Measurements from ENCODE around the gene TMEM210.

GRCh38 chr9:137048438-137049342 lies 2.7 kb upstream of the NPDC1 start:
- PRO-cap: no peak
- RAMPAGE, long total RNA, 2 experiments: no peak in any of the 2 experiments

GRCh38 chr9:137057015-137057464 lies 3.2 kb upstream of the ENTPD2 start:
- PRO-cap: unidirectional peak, plus-strand start at chr9:137057318
- RAMPAGE, long total RNA, 2 experiments: no peak in any of the 2 experiments

GRCh38 chr9:137069671-137070189 lies 627 bp downstream of the SAPCD2 start:
- PRO-cap: no peak
- RAMPAGE, long total RNA, 2 experiments: no peak in any of the 2 experiments

GRCh38 chr9:137070982-137071492 lies 680 bp upstream of the SAPCD2 start:
- PRO-cap: bidirectional peak, plus-strand start at chr9:137071165, minus-strand start at chr9:137071134
- RAMPAGE, long total RNA, 2 experiments: no peak in any of the 2 experiments

- PRO-cap: bidirectional peak, plus-strand start at chr9:137078183, minus-strand start at chr9:137077964
- RAMPAGE, long total RNA, 2 experiments: no peak in any of the 2 experiments
Observed at GRCh38 chr9:137077841-137078266, 537 bp downstream of the UAP1L1 start.

DNA sequence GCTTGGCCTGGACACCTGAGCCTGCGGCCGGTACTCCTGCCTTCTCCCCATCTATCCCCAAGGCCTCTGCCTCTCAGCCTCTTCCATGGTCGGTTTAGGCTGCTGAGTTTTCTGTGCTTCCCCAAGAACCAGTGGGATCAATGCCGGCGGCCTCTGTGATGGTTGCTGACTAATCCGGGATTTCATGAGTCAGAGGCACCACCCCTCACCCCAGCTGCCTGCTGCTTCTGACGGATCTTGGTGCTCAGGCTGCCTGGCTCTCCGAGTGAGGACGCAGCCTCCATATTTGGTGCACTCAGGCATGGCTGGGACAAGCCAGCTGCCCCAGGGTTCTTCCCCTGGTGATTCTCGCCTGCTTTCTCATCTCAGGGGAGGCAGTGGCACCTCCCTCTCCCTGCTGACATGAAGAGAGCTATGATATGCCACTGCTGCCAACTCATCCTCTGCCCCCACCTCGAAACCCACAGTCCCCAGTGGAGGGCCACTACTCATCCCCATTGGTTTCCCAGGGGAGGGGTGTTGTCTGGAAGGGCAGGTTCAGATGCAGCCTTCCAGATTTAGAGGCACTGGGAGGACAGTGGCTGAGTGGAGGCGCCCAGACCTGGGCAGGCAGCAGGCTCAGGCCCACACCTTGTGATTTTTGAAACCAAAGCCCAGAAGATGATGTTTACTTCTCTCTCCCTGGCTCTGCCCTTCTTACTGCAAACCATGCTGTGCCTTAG lies 3.2 kb upstream of the MAN1B1 start:
- PRO-cap: no peak
- RAMPAGE, long total RNA, 2 experiments: no peak in any of the 2 experiments

- PRO-cap: no peak
- RAMPAGE, long total RNA, 2 experiments: no peak in any of the 2 experiments
Observed at GRCh38 chr9:137136473-137136827, 2.5 kb upstream of the GRIN1 start.

- PRO-cap: bidirectional peak, plus-strand start at chr9:137163541, minus-strand start at chr9:137163229
- RAMPAGE, long total RNA, 2 experiments: start-site peak on the plus strand in 1 of 2 experiments, at chr9:137162913-137163277 at its widest, 5 to 6 reads per replicate
Observed at GRCh38 chr9:137162891-137163684, 6.8 kb downstream of the LRRC26 start.

DNA sequence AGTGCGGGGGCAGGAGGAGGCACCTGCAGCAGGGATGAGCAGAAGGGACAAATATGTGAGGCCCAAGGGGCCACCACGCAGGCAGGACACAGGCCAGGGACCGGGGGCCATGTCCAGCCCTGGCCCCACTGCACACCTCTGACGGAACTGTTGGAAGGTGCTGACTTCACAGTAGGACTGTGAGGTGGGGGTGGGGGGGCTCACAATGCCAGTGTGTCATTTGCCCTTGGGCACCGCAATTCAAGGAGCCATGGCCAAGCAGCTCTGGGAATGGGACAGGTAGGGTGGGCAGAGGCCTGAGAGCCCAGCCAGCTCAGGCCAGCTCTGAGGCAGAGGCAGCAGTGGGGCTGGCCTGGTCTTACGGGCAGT lies at the start of gene TMEM210:
TSS of gene TMEM210 (minus strand) at position 140 of the 369 bp plus-strand sequence.
- PRO-cap: no peak
- RAMPAGE, long total RNA, 2 experiments: no peak in any of the 2 experiments

GRCh38 chr9:137187462-137188126 lies 766 bp downstream of the ANAPC2 start:
- PRO-cap: no peak
- RAMPAGE, long total RNA, 2 experiments: no peak in any of the 2 experiments

DNA sequence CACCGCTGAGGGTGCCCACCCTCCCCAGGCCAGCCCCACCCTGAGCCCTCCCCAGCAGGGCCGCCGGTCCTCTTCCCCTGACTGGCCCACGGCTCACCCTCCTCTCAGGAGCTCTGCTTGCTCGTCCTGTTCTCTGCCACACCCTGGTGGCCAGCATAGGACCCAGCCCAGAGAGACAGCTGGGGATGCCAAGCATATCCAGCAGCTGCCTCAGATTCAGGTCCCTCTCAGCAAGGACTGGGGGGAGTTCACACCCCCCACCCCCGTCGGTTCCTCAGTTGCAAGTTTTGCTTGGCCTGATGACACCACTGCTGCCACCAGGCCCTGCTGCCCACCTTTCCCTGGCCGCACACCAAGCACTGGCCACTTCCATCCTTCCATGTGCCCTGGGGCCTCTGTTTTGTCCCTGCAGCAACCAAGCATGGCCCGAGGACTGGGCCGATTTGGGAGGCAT lies 2.1 kb downstream of the SSNA1 start:
- PRO-cap: no peak
- RAMPAGE, long total RNA, 2 experiments: no peak in any of the 2 experiments

- PRO-cap: no peak
- RAMPAGE, long total RNA, 2 experiments: no peak in any of the 2 experiments
Observed at GRCh38 chr9:137279275-137279926, 1.9 kb downstream of the TOR4A start.

- PRO-cap: unidirectional peak, minus-strand start at chr9:137295884
- RAMPAGE, long total RNA, 2 experiments: no peak in any of the 2 experiments
Observed at GRCh38 chr9:137295692-137296516, 6.2 kb downstream of the NRARP start.

DNA sequence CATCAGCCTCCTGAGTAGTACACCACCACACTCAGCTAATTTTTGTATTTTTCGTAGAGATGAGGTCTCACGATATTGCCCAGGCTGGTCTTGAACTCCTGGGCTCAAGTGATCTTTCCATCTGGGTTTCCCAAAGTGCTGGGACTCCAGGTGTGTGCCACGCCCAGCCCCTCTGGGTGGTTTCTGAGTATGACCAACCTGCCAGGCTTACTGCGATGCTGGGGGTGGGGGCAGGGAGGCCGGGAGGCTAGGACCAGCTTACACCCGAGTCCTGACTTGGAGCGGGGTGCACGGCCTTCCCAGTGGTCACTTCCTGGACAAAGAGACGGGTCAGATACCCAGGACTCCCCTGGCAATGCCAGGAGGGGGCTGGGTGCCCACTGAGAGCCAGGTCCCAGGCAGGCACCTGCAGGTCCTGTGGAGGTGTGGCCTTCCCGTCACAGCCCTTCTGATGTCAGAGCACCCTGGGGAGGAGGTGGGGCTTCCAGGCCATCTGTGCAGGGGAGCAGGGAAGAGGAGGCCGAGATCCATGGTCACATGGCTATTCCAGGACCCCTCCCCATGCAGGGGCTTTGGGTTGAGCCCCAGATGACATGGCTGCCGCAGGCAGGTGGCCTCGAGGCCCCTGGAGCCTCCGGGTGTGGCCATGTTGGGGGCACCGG lies 8.4 kb upstream of the NRARP start:
- PRO-cap: unidirectional peak, plus-strand start at position 492 of the sequence
- RAMPAGE, long total RNA, 2 experiments: start-site peak on the minus strand in 1 of 2 experiments, centred at position 491 of the sequence, 7 reads per replicate

GRCh38 chr9:137311027-137311888 lies 9.2 kb upstream of the NRARP start:
- PRO-cap: no peak
- RAMPAGE, long total RNA, 2 experiments: no peak in any of the 2 experiments

DNA sequence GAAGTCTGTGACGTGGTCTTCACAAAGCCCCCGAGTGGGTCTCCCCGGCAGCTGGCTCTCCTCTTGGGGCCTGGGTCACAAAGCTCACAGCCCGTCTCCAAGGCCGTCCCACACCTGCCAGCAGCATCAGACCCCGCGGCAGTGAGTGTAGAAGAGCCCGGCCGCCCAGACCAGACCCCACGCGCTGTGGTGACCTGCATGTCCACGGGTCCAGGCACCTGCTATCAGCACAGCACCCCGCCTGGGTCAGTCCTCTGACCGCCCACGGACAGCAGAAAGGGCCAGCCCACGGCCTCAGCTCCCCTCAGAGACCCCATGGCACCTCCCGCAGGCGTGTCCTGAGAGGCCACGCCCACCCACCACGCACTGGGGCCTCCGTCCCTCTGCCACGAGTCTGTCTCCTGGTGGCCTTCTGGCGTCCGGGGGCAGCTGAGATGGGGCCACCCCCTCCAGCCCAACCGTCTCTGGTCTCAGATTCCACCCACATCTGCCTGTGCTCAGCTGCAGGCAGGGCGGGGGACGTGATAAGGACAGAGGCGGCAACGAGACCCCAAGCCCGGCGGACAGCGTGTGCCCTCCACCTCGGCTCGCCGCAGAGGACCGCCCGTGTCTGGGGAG lies 34.2 kb downstream of the EXD3 start:
- PRO-cap: no peak
- RAMPAGE, long total RNA, 2 experiments: no peak in any of the 2 experiments

DNA sequence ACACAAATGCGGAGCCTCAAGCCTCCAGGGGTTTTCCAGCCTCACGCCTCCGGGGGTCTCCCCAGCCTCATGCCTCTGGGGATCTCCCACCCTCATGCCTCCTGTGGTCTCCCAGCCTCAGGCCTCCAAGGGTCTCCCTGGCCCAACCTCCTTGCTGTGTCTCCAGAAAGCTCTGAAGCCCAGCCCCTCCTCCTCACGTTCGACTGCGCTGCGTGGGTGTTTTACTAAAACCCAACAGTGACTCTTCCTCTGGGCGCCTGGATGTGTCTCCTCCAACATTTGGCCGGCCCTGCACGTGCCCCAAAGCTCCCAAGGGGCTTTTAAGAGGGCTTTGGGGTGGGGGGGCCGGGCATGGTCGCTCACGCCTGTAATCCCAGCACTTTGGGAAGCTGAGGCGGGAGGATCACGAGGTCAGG lies 15.0 kb downstream of the EXD3 start:
- PRO-cap: no peak
- RAMPAGE, long total RNA, 2 experiments: no peak in any of the 2 experiments

DNA sequence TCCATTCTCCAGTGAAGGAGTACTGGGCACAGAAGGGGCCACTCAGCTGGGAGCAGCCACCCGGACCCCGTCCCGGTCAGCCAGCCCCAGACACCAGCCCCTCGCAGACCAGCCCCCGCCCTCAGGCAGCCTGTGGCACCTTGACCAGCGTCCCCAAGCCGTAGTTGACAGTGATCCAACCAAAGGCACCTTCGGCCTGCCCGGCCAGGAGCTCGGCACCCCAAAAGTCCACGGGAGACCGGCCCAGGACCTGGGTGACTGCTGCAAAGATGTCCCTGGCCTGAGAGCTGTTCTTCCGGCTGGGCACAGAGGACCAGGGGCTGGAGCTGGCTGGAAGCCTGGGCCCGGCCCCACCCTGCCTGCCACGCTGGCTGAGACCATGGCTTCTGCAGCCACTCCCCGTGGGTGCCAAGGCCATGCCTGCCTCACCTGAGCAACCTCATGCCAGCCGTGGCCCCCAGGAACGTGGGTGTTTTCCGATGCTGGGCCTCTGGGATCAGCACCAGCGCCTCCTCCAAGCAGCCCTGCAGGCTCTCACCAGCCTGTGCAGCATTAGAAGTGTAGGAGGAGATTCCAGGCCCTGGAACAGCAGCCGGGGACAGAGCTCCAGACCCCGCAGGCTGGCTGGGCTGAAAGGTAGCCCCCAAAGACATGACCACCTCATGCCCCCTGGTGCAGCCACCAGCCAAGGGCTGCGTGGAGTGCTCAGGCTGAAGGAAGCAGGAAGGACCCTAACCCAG lies 4.3 kb downstream of the ENTPD8 start:
- PRO-cap: no peak
- RAMPAGE, long total RNA, 2 experiments: no peak in any of the 2 experiments

- PRO-cap: no peak
- RAMPAGE, long total RNA, 2 experiments: no peak in any of the 2 experiments
Observed at GRCh38 chr9:137437525-137438120, 3.5 kb downstream of the ENTPD8 start.

GRCh38 chr9:137444887-137445743 lies 4.0 kb upstream of the ENTPD8 start:
- PRO-cap: no peak
- RAMPAGE, long total RNA, 2 experiments: no peak in any of the 2 experiments

Measured in prostate gland (tissue), 2 donors.